AG09309 (cell line): Measurements from ENCODE around the genes PTPRG, C3orf14, SNTN and ATXN7.

DNA sequence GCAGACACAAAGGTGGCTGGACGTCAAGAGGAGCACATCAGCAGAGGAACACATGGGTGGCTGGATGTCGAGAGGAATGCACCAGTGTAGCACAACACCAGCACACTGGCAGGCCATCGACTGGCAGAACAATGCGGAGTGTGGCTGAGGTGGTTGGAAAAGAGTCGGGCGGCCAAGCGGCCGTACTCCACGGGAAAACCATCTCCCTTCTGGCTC, 335.3 kb upstream of the CFAP20DC start:
- RRBS = no CpG with 5 or more reads among the region's 9 CpGs

- RRBS = no CpG with 5 or more reads among the region's 8 CpGs
These were observed 759.1 kb upstream of the CFAP20DC start for GRCh38 chr3:59808802-59809468.

GRCh38 chr3:60078988-60079544, 1029.2 kb upstream of the CFAP20DC start:
- RRBS = no CpG with 5 or more reads among the region's 6 CpGs

DNA sequence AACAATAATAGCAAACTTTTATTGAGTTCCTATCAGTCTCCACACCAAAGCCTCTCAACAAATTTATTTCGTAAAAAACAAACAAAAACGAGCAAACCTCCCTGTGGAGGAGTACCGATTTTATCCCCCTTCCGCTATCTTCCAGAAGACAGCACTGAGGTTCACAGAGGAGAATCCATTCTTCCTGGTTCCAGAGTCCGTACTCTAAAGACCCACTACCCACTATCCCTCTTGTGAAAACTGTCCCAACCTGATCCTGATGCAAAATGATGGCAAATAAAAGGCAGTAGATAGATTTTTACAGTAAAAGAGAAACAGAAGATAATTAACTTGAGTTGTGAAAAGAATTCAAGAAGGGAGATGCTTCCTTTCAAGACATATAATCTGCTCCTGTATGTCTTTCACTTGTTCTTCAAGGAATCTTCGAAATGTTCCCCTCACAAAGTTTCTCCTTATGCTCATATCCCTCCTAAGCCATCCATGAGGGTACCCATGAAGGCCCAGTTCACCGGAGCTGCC, 1027.1 kb downstream of the FHIT start:
- RRBS = no CpG with 5 or more reads among the region's 7 CpGs

DNA sequence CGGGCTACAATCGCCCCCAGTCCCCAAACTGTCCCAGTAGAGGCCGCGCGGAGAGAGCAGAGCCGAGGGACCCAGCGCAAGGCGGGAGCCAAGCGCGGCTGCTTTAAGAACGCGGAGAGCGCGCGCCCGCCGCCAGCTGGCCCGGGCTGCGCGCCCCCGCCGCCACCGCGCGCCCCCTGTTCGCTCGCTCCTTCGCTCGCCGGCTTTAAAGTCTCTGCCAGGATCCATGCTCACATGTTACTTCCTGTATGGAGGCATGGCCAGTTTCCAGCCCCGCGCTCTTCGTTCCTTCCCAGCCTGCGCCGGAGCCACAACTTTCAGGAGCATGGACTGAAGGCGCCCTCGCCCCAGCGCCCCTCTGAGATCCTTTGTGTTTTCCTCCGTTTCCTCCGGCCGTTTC, at the start of gene PTPRG:
PTPRG (plus strand) TSS at position 235 of the 400 bp plus-strand sequence.
- RRBS = 1% methylated on average over 22 of the region's 41 CpGs

- RRBS = 1% methylated on average over 58 of the region's 103 CpGs
These were observed 692 bp downstream of the PTPRG start for GRCh38 chr3:61561737-61562789.

DNA sequence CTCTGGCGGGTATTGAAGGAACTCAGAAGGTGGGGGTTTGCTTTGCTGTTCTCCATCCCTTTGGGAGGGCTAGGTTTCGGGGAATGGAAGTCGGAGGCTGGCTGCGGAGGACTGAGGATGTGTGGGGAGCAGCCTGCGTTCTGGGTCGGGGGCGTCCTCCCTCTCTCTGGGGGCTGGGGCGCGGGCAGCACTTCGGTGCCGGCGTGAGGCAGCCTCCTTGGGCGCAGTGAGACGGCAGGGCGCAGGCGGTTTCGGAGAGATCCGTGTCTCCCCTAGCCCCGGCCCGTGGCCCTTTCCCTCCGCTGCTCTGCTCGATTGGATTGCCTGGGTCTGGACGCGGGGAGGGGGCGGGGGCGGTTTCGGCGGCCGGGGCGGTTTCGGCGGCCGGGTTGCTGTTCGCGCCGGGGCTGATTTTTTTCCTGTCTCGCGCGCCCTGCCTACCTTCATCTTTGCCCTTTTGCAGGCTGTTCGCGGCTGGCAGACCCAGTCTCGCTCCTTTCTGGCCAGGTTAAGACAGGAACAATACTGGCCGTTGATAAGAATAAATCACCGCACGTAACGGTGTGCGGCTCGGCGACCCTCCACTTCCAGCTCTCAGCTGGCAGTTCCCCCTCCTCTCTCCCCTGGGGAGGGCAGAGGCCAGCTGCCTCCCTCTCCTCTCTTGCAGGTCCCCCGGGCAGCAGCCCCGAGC, 1.6 kb downstream of the PTPRG start:
- RRBS = 1% methylated on average over 17 of the region's 51 CpGs

DNA sequence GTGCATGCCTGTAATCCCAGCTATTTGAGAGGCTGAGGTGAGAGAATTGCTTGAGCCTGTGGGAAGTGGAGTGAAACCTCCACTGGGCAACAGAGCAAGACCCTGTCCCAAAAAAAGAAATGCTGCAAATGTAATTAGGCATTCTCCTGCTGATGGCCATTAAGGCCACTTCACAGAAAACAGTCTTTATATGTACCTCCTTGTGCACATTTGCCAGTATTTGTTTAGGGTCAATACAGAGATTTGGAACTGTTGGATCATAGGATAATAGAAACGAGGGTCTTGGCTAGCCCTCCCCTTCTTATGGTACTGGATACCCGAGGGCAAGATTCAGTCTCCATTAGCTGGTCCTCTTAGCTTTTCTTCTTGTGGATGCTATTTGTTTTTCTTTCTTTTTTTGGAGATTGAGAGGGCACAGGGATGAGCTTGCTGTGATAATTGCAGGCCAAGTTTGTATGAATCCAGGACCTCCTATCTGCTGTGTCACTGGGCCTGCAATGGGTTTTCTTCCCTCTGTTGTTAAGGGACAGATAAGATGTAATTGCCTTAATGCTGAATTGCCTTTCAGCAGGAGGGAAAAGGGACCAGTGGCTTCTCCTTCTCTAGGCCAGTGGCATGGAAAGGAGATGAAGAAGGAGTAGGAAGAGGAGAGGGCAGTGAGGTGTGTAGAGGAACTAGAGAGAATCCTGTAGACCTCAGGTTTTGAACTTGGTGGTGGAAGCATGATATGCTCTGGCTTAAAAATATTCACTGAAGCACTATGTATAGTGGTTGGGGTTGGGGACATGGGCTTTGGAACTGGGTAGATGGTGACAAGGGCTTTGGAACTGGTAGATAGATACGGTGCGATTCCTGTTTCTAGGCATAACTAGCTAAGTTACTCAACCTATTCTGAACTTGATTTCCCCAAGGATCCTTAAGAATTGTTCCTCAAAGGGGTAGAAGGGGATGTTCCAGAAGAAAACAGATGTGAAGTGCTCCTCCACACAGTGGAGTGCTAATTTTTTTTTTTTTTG, 29.9 kb downstream of the PTPRG start:
- RRBS = no CpG with 5 or more reads among the region's 4 CpGs

- RRBS = no CpG with 5 or more reads among the region's 10 CpGs
These were observed 32.7 kb downstream of the PTPRG start for GRCh38 chr3:61593882-61594576.

- RRBS = no CpG with 5 or more reads among the region's 5 CpGs
These were observed 208.4 kb downstream of the PTPRG start for GRCh38 chr3:61769534-61770457.

- RRBS = no CpG with 5 or more reads among the region's 3 CpGs
These were observed 236.2 kb downstream of the PTPRG start for GRCh38 chr3:61797479-61798039.

DNA sequence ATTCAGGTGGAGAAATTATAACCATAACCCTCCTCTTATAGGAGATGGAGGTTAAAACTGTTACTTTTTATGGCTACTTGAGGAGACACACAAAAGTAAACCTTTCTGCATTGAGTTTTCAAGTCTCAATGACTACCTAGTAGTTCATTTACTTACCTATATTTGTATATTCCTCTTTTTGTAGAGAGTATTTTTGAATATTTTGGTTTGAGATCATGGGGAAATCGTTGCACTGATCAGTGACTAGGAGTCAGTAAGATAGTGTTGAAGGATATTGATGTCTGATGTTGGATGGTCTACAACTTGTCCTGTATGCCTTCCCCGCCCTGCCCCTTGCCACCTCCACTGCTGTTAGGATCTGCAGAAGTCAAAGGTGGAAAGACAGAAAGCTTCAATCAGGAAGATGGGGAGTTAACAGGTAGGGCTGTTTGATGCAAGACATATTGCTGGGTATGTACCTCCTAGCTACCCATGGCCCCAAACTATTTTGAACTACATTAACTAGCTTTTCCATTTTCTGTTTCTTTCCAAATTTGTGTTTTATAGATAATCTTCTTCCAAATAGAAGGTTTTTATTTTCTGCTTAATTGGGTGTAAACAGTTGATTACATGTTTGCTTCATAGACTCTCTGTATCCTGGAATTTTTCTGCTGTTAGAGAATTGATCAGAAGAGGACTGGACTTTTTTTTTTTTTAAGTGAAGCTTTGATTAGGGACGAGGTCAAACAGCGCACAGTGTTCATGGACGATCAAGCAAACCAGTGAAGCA, 325.0 kb downstream of the PTPRG start:
- RRBS = no CpG with 5 or more reads among the region's 5 CpGs

GRCh38 chr3:62318627-62319901, at the start of gene C3orf14:
C3orf14 (plus strand) TSS chr3:62319022.
- RRBS = 8% methylated on average over 12 of the region's 69 CpGs

GRCh38 chr3:63652327-63652974, at the start of gene SNTN:
SNTN (plus strand) TSS chr3:63652675.
- RRBS = no CpG with 5 or more reads among the region's 3 CpGs

GRCh38 chr3:63863682-63864055, at the start of gene ATXN7:
ATXN7 (plus strand) TSS chr3:63863867.
- RRBS = no CpG with 5 or more reads among the region's 67 CpGs

DNA sequence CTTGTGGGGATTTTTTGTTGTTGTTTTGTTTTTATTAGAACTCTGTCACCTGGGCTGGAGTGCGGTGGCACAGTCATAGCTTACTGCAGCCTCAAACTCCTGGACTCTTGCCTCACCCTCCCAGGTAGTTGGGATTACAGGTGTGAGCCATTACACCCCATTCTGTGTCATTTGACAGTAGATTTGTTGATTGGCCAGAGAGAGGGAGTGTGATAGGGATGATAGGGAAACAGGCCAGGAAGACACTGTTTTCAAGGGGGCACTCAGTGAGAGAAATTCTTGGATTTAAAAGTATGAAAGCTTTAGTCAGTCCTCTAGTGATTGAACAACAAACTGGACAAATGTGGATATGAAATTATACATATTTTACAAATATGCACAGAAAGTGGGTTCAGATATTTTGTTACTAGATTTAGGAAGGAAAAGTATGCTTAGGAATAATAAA, 56.3 kb downstream of the PSMD6 start:
- RRBS = no CpG with 5 or more reads among the region's 1 CpG

DNA sequence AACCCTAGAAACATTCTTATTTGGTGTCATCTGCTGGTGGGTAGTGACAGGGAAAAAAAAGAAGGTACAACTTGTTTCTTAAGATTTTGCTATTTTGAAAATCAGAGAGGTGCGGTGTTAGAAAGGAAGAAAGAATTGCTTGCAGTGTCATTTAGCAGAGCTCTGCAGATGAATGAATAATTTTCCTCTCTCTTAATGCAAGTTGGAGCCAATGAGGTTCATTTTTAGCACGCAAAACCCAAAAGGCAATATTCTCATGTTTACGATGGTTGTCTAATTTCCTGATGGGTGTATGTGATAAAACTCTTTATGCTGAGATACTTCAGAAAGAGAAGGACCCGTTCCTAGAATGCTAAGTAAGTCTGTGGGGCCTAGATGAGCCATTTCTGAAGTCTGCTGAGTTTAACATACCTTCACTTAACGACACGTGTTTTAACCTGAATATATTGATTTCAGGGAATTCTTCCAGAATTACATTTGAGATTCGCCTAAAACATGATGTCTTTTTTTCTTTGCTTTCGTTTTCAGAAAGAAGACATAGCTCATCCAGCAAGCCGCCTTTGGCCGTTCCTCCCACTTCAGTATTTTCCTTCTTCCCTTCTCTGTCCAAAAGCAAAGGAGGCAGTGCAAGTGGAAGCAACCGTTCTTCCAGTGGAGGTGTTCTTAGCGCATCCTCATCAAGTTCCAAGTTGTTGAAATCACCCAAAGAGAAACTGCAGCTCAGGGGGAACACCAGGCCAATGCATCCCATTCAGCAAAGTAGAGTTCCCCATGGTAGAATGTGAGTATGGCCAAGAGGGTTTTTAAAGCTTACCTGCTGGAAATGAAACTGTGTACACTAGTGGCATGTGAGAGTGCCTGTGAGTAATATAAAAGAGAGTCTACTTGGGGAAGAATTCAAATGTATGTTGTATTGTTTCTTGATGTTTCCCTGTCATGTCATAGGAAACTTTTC, 43.6 kb downstream of the PSMD6 start:
- RRBS = no CpG with 5 or more reads among the region's 12 CpGs

- RRBS = no CpG with 5 or more reads among the region's 5 CpGs
These were observed 33.3 kb downstream of the PSMD6 start for GRCh38 chr3:63990026-63990394.

DNA sequence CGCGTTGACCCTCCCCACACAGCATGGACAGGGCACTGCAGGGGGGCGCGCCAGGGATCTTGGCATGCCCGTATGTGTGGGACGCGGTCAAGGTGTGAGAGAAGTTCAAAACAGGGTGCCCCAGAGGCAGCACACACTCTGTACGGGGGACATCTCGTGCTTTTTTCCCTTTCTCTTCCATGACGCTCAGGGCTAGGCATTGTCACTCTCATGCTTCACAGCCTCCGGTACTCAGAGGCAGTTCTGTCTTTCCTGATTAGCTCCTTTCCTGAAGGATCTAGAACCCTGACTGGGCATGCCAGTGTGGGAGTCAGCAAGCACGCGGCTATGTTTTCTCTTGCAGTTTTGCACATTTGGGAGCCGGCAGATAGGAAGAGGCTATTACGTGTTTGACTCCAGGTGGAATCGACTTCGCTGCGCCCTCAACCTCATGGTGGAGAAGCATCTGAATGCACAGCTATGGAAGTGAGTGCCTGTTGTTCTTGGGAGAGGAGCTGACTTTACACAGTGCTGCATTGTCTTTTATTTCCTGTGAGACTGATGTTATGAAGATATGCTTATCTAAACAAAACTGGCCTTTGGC, 32.8 kb downstream of the PSMD6 start:
- RRBS = no CpG with 5 or more reads among the region's 18 CpGs

DNA sequence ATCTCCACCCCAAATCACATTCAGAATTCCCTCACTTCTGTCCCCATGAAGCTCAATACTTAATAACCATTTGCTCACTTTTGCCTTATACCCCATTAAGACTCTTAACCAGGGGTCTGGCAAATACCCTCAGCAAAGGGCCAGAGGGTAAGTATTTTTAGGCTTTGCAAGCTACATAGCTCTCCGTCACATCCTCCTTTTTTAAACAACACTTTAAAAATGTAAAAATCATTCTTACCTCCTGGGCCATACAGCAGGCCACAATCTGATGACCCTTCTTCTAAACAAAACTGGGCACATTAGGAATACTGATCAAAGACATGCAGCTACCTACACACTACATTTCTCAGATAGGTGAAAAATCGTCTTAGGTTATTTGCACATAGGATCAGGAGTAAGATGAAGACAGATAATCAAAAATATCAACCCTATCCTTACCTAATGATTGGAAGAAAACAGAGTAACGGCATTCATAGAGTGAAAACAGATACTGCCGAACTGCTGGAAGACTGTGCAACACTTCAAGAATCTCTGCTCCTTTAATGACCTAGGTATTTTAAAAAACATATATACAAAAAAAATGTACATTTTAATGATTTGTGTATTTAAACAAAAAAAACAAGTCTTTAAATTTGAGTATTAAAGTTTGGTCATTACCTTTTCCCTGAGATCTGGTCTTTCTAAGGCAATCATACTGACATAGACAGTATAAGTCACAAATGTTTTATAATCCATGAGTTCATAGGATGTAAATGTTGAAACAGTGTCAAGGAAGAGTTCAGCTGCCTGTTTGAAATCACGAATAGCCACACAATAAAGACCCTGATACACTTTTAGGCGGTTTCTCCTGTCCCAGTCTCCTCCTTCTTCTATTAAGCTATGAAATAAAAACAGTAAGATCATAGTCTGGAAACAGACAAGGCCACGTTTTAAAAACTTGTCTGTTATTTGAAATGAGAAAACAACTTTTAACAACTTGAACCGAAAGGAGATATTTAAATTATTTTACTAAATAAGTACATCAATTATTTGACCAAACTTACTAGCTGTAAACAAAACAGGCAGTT, 4.8 kb downstream of the PSMD6 start:
- RRBS = no CpG with 5 or more reads among the region's 8 CpGs